Bronchial lymph node (tissue), 1 donor: Measurements from ENCODE around the genes OR2S2 and PAX5.

GRCh38 chr9:35724536-35725113 is 7.4 kb downstream of the TLN1 start:
- PRO-cap, result no peak

- PRO-cap, result no peak
Measured at GRCh38 chr9:35746608-35747438, 2.2 kb downstream of the GBA2 start.

GRCh38 chr9:35792513-35793340 is 1.3 kb downstream of the NPR2 start:
- PRO-cap, result no peak

DNA sequence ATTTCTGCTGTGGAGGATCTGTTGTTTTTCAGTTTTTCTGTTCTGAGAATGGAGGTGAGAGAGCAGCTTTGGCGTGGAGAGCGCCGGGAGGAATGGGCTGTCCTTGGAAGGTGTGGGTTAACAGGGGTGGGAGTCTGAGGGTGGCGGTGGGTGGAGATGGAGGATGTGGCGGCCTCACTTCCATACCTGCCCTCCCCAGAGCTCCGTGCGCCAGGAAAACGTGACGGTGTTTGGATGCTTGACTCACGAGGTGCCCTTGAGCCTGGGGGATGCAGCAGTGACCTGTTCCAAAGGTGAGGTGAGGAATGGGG is 16.7 kb downstream of the TMEM8B start:
- PRO-cap, result no peak

GRCh38 chr9:35923843-35925139 is 15.0 kb downstream of the SPAAR start:
- PRO-cap, result no peak

- PRO-cap, result no peak
Measured at GRCh38 chr9:35958089-35958464, at the start of gene OR2S2. TSS of gene OR2S2 (minus strand) at chr9:35958154.

DNA sequence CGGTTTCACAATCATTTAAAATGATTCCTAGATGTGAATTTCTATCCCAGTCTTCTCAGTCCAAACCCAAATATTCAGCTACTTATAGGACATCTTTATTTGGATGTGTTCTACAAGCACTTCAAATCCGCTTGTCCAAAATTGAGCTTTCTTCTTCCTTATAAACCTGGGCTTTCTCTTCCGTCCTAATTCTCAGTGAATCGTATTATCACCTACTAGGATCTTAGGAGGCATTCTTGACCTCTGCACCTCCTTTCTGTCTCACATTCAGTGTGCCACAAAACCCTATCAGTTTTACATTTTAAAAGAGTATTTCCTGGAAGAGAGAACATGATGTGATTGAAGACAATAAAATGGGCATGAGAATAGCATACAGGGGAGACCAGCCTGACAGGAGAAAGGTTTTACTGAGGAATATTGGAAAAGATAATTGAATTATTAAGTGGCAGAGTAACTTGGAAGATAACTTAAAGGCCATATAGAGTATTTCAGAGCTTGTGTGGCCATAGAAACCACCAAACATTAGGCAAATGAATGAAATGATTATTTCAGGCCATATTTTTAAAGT is 16.9 kb upstream of the GNE start:
- PRO-cap, result no peak

DNA sequence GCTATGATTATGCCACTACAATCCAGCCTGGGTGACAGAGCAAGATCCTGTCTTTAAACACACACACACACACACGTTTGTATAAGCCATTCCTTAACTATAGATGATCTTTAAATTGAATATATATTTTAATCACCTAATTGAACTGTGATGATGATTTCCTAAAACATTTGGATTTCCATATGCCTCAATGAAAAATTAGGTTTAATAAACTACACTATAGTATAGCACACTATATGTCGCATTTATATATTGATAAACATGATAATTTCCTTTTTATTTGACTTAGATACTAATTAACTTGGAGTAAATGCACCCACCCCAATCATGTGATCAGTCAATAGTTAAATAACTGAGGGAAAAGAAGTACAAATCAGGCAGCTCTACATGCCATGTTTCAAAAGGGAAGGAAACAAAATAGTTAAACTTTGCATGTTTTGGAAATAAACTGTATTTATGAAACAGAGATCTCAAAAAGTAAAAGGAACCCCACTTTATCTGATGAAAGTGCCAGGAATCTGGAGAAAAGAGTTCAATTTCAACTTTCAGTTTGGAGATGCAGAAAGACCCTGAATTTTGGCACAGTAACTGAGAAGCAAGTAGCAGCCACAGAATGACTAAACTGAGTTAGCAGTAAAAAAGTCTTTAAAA is 18.0 kb upstream of the GNE start:
- PRO-cap, result no peak

- PRO-cap, result unidirectional peak, minus-strand start at chr9:37032096
Measured at GRCh38 chr9:37031998-37032197, 2.2 kb downstream of the PAX5 start.

GRCh38 chr9:37033941-37034662 is at the start of gene PAX5:
TSS of gene PAX5 (minus strand) at chr9:37034268.
- PRO-cap, result bidirectional peak, plus-strand start at chr9:37034388, minus-strand start at chr9:37034268; bidirectional peak, plus-strand start at chr9:37034559, minus-strand start at chr9:37034503

DNA sequence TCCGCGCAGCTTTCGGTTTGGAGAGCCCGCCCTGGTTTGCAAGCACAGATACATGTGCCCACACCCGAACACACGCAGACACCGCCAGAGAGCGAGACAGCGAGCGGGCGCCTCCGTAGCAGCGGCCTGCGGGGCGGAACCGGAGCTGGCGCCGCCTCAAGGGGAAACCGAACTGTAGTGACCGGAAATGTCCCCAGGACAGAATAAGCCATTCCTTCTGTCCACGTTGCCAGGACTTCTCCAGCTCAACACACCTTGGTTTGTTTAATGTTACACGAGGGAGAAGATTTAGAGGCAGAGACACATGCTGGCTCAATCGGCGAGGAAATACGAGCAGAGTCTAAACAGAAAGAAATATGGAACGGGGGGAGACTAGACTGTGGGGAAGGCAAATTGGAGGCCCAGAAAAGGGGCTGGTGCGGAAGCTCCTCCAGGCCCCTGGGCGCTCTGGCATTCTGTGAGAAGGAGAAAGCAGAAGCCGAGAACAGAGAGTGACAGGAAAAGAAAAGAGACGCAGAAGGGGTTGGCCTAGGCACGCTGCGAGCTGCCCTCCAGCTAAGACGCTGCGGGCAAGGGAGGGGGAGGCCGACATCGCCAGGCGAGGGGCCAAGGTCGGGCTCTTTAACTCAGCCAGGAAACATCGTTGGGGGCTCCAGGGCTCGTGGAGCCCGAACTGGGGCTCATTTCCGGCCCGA is 3.0 kb upstream of the PAX5 start:
- PRO-cap, result bidirectional peak, plus-strand start at position 77 of the sequence, minus-strand start at position 86 of the sequence; bidirectional peak, plus-strand start at position 558 of the sequence, minus-strand start at position 449 of the sequence

DNA sequence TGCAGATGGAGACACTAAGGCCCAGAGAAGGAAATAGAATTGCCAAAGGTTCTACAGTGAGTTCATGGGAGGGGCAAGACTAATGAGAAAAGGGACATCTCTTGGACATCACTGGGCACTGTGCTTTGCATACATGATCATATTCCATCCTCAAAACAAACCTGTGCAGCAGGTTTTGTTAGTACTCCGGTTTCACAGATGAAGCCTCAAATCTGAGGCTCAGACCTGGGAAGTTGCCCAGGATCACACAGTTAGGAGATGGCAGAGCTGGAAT is 13.3 kb upstream of the PAX5 start:
- PRO-cap, result no peak

- PRO-cap, result unidirectional peak, minus-strand start at chr9:37146535; unidirectional peak, minus-strand start at chr9:37146579
Measured at GRCh38 chr9:37145643-37146813, 25.7 kb downstream of the ZCCHC7 start.

DNA sequence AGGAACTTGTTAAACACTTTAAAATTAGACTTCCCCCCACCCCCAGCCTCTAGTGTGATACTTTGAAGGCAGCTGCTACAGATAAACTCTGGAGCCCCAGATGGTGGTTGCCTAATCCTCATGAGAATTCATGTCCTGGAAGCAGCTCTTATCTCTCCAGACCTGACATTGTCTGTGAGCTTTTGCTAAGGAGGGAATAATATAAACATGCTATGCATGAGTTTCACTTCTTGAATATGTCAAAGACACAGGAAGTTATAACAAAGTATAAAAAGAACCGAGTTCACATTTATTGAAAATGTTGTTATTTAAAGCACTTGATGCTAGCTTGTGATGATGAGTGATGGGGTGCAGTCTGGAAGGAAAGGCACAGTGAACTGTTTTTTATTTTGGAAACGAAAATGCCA is 76.8 kb downstream of the ZCCHC7 start:
- PRO-cap, result bidirectional peak, plus-strand start at position 339 of the sequence, minus-strand start at position 174 of the sequence

DNA sequence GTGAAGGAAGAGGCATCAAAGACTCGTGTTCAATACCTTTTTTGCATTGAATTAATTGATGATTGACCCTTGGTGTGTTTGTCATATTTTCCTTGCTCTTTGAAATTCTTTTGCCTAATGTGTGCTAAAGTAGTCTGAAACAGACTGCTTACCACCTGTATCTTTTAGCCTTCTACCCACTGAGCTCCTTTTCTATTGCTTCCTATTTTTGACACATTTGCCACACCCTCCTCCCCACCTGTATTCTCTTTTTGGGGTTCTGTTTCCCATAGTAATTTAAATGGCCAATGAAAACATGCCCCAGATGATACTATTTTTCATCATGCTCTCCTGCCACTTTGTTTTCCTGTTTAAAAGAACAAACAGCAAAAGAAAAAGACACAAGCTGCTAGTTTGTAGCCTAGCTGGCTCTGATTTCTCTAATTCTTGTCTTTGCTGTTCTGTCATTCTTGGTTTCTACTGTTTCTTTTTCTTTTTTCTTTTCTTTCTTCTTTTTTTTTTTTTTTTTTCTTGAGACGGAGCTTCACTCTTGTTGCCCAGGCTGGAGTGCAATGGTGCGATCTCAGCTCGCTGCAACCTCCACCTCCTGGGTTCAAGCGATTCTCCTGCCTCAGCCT is 78.6 kb downstream of the ZCCHC7 start:
- PRO-cap, result bidirectional peak, plus-strand start at position 361 of the sequence, minus-strand start at position 181 of the sequence

DNA sequence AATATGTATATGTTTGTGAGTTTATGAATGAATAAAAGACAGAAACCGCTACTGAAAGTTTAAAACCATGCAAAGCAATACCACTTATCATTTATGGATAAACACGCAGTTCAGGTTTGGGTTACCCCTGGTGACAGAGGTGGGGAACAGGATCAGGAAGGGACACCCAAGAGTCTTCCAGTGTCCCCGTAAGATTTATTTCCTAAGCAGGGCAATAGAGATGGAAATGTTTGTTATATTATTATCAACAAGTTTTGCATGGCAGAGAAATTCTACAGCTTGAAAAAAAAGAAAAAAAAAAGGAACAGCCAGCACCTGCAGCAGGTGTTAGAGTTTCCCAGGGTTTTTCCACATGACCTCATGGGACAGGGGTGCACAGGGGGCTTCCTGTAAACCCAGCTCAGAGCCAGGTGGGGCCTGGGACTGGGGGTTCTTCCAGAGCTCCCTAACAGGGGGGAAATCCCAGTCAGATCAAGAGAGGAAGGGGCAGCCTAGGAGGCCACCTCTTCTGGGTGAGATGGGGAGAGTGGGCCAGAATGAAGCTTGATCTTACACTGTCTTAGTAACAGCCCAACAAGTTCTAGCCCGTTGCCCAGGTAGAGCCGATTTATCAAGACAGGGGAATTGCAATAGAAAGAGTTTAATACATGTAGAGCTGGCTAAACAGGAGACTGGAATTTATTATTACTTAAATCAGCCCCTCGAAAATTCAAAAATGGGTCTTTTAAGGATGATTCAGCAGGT is 19.5 kb upstream of the GRHPR start:
- PRO-cap, result no peak

DNA sequence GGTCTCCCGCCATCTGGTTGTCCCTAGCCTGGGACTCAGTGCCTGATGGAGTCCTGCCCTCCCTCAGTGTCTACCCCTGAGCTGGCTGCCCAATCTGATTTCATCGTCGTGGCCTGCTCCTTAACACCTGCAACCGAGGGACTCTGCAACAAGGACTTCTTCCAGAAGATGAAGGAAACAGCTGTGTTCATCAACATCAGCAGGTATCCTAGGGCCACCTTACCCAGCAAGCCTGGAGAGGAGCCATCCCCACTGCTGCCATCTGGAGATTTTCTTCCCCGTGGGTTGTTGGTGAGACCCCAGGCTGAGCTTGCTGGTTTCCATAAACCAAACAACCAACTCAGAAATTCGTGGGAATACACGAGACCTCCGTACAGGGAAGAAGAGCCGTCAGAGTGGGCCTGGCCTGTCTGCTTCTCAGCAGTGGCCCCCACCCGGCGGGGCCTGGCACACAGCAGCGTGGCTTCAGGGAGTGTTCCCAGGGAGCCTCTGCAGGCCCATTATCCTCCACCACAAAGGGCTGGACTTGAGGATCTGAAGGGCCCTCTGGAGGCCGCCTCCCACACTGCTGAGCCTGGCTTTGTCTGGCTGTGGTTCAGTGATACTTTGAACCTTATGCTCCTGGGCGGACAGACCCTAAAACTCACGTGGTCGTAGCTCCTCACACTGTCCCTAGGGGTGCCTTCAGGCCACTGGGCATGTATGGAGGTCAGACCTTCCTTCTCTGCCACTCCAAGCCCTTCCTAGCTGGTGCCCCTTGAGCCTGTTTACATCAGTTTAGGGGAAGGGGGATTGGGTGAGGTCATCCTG is 8.2 kb downstream of the GRHPR start:
- PRO-cap, result no peak

GRCh38 chr9:37531500-37532346 is 44.5 kb downstream of the FBXO10 start:
- PRO-cap, result bidirectional peak, plus-strand start at chr9:37531965, minus-strand start at chr9:37531765

- PRO-cap, result no peak
Measured at GRCh38 chr9:37646981-37647209, 3.9 kb upstream of the FRMPD1 start.

GRCh38 chr9:37775162-37776507 is 9.2 kb downstream of the EXOSC3 start:
- PRO-cap, result no peak